Progenitor cell of endocrine pancreas (in vitro differentiated cells): ENCODE measurements around the gene LMBR1.

DNA sequence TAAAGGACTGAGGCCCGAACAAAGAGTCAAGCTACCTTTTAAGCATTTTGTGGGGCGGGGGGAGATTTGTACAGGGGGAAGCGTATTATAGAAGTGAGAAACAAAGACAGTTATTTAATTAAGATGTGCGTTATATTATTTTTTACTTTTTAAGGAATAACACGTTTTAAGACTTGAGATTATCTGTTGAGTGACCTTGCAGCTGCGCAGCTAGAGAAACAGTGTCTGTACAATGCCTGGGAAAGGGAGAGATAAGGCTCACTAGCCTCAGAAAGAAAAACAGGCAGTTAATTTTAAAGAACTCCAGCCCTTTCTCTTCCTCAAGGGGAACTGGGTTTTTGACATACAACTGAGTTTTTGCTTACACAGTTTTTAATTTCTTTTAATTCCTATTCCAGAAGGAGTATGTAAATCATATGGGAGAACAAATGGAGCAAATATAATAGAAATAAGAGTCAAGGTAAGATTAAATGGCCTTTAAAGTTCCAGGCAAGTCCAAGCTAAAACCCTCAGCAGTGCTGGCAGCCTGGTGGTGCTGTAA, 50.6 kb downstream of the LMBR1 start:
- PRO-cap: no peak

GRCh38 chr7:156892892-156893937, at the start of gene LMBR1:
Gene LMBR1, minus strand, starts transcription at chr7:156893183.
- PRO-cap: bidirectional peak, plus-strand start at chr7:156893408, minus-strand start at chr7:156893179; bidirectional peak, plus-strand start at chr7:156893661, minus-strand start at chr7:156893602

DNA sequence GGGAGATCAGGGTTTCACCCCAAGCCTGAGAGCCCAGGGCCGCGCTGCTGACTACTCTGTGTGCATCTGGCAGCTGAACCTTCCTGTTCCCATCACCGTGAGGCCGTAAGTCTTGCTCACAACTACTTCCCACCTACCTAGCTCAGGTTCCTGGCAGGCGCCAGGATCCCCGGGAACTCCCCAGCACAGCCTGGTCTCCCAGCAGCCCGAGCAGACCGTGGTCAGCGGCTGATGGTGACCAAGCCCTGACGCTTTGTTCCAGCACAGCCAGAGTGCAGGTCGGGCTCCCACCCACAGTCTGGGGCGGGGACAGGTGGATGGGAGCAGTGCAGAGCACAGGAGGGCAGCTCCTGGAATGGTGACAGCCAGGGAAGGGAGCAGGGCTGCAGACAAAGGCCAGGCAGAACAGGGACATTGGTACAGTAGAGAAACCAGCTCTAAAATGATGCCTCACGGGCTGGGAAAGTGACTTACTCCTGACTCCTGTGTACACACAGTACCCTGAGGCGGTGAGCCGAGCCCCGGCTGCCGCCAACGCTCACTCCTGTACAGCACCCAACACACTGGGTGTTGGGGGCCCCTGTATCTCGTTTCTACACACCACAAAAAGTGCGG, 6.0 kb upstream of the NOM1 start:
- PRO-cap: no peak

DNA sequence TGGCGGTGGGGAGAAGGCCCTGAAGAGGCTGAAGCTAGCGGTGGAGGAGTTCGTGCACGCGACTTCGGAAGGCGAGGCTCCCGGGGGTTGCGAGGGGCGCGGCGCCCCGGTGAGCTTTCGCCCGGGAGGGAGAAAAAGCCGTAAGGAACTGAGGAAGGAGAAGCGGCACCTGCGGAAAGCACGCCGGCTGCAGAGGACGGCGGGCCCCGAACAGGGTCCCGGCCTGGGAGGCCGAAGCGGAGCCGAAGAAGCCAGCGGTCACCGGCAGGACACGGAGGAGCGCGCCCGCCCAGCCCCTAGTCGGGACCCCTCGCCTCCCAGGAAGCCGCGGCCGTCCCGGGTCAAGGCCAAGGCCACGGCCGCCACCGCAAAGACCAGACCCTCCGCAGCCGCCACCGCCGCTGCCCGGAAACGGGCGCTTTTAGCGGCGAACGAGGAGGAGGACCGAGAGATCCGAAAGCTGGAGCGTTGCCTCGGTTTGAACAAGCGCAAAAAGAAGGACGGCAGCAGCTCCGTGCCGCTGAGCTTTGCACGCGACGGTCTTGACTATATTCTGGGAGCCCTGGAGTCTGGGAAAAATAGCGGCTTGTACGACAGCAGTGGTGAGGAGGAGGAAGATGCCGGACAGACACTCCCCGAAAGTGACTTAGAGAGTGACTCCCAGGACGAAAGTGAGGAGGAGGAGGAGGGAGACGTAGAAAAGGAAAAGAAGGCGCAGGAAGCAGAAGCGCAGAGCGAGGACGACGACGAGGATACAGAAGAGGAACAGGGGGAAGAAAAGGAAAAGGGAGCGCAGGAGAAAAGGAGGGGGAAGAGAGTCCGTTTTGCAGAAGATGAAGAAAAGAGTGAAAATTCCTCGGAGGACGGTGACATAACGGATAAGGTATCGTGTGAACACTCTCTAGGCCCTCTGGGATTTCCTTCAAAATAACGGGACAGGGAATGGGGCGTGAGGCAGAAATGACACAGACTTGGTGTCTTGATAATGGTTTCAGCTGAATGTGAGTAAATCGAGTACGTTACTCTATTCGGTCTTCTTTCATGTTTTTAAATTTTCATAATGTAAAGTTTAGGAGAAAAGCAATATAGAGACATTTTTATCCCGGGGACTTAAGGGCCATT, 691 bp downstream of the NOM1 start:
- PRO-cap: no peak

GRCh38 chr7:157268436-157269082, 68.2 kb upstream of the DNAJB6 start:
- PRO-cap: no peak

- PRO-cap: no peak
These were observed 57.4 kb upstream of the DNAJB6 start for GRCh38 chr7:157278932-157280321.

DNA sequence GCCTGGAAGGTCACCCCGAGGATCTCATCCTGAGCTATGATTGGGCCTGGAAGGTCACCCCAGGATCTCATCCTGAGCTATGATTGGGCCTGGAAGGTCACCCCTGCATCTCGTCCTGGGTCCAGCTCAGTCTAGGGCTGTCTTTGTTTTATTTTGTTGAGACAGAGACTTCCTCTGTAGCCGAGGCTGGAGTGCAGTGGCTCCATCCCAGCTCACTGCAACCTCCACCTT, 16.9 kb upstream of the DNAJB6 start:
- PRO-cap: no peak

GRCh38 chr7:157374507-157375006, 37.8 kb downstream of the DNAJB6 start:
- PRO-cap: no peak

- PRO-cap: no peak
These were observed 239.6 kb downstream of the DNAJB6 start for GRCh38 chr7:157576243-157576878.

DNA sequence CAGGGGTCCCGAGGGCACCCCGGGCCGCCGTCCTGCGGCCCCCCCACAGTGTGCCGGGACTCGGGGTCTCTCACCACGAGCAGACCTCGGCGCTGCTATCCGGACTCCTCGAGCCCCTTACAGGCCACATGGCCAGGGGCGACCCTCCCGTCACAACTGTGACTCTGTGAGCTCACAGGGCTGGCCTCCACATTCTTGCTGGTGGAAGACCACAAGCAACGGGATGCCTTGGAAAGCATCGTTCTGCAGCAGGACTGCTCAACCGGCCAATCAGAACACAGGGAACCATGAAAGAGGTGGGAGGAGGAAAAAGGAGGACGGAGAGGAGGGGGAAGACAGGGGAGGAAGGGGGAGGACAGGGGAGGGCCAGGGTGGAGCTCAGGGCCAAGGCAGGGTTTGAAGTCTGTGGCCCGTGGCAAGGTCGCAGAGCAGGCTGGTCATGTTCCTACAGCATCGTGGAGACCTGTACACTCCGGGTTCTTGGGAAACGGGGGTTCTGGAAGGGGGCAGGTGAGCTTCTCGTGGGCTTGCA, 277.1 kb downstream of the DNAJB6 start:
- PRO-cap: no peak

DNA sequence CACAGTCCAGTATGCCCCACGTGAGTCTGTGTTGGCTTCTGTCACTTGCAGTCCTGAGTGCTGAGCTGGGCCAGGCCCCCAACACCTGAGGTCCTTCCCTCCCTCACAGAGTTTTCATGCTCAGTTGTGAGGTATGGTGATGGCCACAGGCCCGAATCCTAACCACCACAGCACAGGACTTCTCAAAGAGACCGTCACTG, 239.2 kb downstream of the PTPRN2 start:
- PRO-cap: no peak

DNA sequence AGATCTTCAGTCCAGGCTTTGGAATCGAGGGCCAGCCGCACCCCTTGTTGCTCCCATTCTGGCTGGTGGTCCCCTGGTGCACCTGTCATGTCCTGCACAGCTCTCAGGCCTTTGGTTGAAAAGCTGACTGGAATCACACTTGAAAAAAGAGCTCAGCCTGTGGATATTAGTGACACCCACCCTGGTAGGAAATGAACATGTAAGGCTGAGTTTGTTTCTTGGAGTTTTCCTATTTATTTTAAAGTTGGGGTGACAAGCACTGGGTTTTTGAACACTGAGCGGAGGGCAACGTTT, 166.6 kb downstream of the PTPRN2 start:
- PRO-cap: no peak

- PRO-cap: no peak
These were observed 163.0 kb downstream of the PTPRN2 start for GRCh38 chr7:158424645-158424993.

DNA sequence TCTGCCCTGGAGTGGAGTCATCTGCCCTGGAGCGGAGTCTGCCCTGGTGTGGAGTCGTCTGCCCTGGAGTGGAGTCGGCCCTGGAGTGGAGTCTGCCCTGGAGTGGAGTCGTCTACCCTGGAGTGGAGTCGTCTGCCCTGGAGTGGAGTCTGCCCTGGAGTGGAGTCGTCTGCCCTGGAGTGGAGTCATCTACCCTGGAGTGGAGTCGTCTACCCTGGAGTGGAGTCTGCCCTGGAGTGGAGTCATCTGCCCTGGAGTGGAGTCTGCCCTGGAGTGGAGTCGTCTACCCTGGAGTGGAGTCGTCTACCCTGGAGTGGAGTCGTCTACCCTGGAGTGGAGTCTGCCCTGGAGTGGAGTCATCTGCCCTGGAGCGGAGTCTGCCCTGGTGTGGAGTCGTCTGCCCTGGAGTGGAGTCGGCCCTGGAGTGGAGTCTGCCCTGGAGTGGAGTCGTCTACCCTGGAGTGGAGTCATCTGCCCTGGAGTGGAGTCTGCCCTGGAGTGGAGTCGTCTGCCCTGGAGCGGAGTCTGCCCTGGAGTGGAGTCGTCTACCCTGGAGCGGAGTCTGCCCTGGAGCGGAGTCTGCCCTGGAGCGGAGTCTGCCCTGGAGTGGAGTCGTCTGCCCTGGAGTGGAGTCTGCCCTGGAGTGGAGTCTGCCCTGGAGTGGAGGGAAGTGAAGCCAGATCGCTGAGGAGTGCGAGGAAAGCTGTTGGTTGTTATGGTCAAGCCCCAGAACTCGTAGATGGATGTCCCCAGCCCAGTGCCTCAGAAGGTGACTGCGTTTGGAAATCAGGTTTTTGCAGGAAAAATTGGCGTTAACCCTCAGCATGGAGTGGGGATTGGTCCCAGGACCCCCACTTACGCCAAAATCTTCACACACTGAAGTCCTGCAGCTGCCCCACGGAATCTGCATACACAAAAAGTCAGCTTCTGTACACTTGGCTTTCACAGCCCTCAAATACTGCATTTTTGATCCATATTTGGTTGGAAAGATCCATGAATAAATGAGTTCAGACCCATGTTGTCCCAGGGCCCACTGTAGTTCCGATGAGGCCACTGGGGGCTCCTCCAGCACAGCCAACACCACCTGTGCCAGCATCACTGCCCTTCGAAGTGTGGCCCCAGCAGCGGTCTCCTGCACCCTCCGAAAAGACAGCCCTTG, 63.4 kb downstream of the PTPRN2 start:
- PRO-cap: no peak

GRCh38 chr7:158607323-158608090, 19.9 kb upstream of the PTPRN2 start:
- PRO-cap: no peak

- PRO-cap: no peak
These were observed 32.3 kb upstream of the NCAPG2 start for GRCh38 chr7:158736939-158737278.

GRCh38 chr7:158759028-158759603, 54.5 kb upstream of the NCAPG2 start:
- PRO-cap: no peak

DNA sequence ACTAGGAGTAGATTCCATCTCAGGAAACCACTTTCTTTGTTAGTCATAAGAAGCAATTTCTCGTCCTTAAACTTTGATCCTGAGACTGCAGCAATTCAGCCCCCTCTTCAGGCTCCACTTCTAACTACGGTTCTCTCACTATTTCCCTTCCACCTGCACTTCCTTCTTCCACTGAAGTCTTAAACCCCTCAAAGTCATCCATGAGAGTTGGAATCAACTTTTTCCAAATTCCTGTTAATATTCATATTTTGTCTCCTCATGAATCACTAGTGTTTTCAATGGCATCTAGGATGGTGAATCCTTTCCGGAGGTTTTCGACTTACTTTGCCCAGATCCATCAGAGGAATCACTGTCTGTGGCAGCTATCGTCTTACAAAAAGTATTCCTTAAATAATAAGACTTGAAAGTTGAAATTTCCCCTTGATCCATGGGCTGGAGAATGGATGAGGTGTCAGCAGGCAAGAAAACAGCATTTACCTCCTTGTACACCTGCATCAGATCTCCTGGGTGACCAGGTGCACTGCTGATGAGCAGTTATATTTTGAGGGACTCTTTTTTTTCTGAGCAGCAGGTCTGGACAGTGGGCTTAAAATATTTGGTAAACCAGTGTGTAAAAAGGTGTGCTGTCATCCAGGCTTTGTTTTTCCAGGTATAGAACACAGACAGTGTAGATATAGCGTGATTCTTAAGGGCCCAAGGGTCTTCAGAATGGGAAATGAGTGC, 53.6 kb downstream of the ESYT2 start:
- PRO-cap: no peak

DNA sequence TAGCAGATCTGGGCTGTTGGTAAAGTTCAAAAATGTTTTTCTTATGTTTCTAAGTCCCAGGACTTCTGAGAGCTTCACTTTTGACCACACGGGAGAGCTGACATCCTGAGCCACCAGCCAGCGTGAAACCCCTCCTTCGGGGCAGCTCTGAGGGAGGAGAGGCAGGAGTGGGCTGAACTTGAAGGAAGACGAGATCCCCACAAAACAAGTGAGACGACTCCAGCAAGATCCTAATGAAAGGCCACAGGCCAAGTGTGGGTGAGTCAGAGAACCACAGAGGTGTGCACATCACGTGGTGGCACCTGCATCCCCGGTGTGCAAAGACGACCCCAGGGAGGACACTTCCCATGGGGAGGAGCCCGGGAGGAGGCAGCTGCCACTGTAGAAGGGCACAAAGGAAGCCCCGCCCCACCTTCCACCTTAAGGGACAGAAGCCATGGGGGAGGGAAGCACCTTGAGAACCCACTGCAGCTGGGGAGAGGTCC, 45.8 kb downstream of the ESYT2 start:
- PRO-cap: no peak

DNA sequence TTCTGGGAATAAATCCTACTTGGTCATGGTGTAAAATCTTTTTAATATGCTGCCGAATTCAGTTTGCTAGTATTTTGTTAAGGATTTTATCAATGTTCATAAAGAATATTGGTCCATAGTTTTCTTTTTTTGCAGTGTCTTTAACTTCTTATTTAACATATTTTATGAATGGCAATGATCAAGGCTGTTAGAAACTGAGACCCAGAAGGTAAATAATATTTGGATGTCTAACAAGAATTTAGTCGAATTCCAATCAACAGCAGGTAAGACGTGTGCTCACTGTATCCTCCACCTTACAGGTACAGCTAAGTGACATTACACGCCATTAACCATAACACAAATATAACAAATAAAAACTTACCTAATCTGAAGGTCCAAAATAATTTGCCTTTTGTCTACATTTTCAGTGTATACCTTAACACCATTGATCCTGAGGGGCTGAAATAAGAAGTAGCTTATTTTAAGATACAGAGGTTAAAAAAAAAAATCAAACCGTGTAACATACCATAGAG, 36.0 kb downstream of the ESYT2 start:
- PRO-cap: no peak